SJCRH30 (cell line): ENCODE data around the genes TIPARP and RSRC1.

DNA sequence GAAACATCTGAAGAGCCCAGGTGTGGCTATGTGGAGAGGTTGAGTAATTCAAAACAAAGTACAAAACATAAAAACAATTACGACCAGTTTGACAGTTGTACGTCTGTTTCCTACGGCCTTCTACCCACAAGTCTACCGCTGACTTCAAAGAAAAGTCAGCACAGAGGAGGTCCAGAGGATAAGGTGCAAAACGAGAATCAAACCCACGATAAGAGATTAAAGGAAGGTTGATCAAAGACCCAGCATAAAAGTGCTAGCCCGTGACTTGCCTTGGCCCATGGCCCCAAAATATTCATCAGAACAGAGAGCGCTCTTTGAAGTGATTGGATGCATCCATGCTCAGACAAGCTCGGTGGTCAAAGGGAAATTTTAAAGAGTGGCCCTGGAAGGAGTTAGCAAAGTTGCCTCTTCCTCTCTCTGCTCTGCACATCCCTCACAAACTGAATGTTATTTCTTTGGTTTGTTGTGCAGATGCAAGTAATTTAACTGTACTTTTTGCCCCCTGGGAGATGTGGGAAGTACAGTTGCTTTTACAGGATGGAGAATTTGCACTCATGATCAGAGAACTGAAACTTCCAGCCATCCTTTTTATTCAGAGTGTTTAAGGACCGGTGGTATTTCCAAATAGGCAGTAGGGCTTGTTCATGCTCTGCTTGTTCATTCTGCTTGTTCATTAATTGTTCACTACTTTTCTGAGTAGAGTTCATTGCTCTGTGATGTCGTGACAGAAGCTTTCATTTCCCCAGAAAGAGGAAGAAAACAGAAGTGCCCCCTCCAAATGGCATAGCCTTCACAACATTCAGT is 31.1 kb downstream of the MME start:
- RAMPAGE, long total RNA, result no peak

DNA sequence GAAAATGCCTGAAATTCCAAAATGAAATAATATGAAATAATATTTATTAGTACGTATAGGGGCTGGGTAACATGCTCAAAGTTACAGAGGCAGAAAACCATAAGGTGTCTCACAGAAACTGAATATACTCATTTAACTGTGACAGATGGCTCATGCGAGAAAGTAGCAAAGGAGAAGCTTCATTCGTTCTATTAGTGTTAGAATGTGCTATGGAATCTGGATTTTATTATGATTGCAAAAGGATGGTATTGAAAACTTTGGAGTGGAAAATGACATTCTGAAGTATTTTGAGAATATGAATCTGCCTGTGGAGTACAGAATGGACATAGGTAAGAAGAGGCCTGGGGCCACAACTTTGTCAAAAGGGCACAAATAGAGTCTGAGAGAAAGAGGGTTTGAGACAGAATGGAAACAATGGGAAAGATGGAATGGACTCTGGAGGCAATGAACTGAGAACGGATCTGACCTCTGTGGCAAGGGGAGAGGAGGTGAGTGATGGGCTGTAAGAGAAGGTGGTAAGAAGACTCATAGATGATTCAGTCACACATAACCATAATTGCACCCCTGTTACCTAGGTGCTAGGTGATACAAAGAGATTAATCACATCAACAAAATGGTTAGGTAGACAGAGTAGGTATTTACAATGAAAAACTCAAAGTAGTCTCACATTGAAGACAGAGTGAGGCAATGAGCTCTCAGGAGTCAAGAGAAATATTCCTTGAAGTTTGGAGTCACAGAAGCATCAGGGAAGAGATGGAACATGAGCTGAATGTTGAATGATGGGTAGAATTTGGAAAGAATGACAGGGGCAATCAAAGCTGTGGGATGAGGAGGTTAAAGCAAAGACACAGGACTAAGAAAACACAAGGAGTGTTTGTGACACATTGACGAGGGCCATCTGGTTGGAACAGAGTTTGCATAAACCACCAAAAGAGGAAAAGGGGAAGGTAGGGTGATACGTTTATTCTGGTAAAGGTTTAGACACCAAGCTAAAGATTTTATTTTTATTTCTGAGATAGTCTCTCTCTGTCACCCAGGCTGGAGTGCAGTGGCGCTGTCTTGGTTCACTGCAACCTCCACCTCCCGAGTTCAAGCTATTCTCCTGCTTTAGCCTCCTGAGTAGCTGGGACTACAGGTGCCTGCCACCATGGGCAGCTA is 32.5 kb downstream of the MME start:
- RAMPAGE, long total RNA, result no peak

GRCh38 chr3:155232397-155232936 is 61.0 kb downstream of the STRIT1 start:
- RAMPAGE, long total RNA, result no peak

GRCh38 chr3:155282489-155283263 is 10.8 kb downstream of the STRIT1 start:
- RAMPAGE, long total RNA, result no peak

DNA sequence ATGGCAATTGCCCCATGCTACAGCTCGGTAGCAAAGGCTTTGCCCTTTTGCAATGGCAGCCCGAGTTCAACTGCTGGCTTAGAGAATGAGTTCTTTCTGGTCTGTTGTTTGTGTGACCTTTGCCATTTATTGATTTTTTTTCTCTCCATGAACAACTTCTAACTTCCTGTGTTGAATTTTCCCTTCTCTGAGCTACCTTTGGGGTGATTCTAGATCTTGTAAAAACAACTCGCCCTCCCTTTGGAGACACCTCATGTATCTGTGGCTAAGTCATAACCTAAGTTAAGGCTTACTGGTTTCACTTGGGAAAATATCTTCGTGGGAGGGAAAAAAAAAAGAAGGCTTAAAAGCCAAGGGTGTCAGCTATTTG is 139.2 kb downstream of the PLCH1 start:
- RAMPAGE, long total RNA, result no peak

- RAMPAGE, long total RNA, result no peak
Measured at GRCh38 chr3:155745562-155746711, 1.1 kb upstream of the PLCH1 start.

- RAMPAGE, long total RNA, result no peak
Measured at GRCh38 chr3:155886869-155887593, 16.6 kb downstream of the GMPS start.

DNA sequence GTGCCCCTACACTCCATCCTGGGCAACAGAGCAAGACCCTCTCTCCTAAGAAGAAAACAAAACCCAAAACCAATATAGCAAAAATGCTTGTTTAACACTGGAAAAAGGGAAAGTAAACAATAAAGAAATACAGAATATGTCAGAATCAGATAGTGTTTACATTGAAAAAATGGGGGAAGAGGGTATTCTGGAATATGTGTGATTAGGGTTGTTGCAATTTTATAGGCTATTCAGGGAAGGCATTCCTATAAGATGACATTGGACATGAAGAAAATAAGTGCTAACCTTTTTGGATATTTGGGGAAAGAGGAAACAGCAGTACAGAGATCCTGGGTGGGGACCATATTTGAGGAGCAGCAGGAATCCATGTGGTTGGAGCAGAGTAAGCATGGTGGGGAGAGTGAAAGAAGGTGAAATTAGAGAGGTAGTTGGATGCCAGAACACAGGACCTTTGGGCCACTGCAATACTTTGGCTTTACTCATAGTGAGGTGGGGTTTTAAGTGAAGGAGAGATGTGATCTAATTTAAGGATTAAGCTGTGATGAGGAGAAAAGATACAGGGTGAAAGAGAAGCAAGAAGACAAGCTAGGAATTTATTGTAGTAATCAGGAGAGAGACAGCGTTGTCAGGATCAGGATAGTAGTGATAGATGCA is 37.2 kb downstream of the GMPS start:
- RAMPAGE, long total RNA, result no peak

DNA sequence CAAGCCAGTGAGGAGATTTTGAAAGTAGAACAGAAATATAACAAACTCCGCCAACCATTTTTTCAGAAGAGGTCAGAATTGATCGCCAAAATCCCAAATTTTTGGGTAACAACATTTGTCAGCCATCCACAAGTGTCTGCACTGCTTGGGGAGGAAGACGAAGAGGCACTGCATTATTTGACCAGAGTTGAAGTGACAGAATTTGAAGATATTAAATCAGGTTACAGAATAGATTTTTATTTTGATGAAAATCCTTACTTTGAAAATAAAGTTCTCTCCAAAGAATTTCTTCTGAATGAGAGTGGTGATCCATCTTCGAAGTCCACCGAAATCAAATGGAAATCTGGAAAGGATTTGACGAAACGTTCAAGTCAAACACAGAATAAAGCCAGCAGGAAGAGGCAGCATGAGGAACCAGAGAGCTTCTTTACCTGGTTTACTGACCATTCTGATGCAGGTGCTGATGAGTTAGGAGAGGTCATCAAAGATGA is 117.1 kb downstream of the GMPS start:
- RAMPAGE, long total RNA, result no peak

DNA sequence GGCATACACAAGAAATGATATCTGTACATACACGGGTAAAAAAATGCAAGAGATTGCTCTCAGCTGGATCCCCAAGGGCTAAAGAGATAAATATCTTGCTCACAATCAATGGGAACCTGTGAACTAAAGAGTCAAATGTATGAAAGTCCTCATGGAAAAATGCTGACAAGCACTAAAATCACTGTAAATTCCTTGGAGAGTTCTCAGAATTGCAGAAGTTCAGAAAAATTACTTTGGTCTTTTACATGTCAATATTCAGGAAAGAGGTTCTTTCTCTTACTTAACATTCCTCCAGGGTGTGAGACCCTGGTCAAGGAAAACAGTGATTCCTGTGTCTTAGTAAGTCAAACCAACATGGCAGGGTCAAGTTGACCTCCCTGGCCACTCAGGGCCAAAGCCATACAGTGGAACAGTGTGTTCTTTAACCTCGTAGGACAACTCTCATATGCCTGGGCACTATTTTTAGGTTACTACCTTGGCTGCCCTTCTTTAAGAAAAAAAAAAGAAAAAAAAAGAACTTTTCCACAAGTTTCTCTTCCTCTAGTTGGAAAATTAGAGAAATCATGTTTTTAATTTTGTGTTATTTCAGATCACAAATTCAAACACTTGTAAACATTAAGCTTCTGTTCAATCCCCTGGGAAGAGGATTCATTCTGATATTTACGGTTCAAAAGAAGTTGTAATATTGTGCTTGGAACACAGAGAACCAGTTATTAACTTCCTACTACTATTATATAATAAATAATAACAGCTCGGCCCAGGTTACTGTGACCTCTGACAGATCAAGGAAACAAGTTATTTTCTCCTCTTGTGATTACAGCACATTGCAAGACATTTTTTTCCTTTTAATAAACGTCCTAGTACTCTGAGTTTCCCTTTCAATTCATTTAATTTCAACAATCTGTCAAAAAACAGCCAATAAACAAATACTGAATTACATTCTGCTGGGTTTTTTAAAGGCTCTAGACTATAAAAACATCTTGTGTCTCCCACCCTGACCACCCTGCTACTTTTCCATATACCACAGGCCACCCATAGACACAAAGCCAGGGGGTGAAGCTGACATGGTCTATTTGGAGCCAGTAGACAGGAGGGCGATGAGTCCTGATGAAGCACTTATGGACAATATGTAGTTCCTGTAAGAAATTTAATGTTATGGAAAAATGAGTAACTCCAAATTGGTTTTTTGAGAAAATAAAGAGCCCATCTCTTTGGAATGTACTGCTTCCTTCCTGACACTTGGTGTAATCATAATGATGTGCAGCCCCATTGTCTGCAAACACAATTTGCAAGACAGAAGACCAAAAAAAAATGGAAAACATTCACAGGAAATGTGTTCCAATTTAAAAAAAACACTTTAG is 12.3 kb downstream of the SSR3 start:
- RAMPAGE, long total RNA, result no peak

DNA sequence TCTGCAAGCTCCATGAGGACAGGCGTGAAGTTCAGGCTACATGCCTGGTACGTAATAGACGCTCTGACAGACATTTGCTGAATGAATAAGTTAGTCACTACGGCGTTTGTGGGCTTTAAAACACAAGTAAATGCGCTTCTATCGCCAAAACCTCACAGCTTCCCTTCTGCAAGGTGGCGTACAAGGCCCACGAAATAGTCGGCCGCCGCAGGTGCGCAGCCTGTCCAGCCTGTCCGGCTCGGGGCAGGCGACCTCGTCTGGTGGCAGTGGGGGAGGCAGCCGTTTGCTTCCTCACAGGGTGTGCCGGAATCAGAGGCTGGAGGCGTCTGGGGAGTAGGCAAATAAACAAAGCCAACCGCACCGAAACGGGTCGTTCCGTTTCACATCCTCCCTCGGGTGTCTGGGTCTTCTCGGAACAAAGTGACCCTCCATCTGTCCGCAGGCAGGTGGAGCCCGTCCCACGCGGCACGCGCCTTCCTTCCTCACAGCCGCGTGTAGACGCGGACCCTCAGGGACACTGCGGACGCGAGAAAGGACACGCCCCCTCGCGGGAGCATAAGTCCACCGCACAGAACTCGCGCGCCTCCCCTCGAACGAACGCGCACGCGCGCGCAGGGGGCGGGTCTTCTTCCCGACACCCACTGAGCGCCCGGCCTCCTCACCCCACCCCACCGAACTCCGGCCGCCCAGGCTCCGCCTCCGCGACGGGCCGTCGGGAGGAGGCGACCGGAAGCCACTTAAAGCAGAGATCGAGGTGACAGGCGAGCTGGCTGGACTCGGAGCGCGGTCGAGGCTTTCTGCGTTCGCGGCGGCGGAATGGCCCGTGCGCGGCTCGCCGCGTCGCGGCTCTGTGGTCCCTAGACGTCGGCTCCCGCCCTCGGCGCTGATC is at the start of gene TIPARP:
Gene TIPARP, plus strand, starts transcription at position 745 of the 889 bp plus-strand sequence.
- RAMPAGE, long total RNA, result start-site peak on the plus strand centred at position 757 of the sequence, 34 bp wide, 234 and 84 reads in 2 replicates

GRCh38 chr3:156680992-156681632 is 6.7 kb downstream of the TIPARP start:
- RAMPAGE, long total RNA, result no peak

GRCh38 chr3:157089035-157089458 is 70.9 kb downstream of the CCNL1 start:
- RAMPAGE, long total RNA, result no peak

- RAMPAGE, long total RNA, result no peak
Measured at GRCh38 chr3:157091091-157091800, 68.7 kb downstream of the CCNL1 start.

GRCh38 chr3:157109544-157110207 is 50.3 kb downstream of the CCNL1 start:
- RAMPAGE, long total RNA, result no peak

DNA sequence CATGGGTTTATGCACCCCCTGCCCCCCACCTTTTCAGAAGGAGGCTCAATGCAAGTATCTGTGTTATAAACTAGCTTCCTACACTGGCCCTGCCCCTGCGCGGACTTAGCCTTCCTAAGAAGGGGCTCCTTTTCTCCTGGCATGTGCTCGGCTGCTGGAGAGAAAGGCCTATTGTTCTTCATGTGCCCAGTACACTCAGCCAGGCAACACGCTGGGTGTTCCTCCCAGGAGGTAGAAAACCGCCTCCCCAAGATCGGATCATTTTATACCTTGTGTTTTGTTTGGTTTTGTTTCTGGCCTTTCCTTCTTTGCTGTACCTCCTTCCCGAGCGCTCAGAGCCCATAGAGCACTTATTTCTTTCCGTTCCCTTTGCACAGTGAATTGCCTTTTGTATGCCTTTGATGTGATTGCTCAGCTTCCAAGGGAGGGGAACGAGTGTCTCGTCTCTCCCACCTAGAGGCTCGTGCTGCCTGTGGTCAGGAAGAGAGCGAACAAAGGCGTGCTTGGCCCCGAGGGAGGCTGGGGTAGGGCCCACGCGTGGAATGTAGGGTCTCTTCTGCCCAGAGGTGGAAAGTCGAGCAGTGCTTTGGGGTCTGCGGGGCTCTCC is 30.1 kb downstream of the CCNL1 start:
- RAMPAGE, long total RNA, result no peak

DNA sequence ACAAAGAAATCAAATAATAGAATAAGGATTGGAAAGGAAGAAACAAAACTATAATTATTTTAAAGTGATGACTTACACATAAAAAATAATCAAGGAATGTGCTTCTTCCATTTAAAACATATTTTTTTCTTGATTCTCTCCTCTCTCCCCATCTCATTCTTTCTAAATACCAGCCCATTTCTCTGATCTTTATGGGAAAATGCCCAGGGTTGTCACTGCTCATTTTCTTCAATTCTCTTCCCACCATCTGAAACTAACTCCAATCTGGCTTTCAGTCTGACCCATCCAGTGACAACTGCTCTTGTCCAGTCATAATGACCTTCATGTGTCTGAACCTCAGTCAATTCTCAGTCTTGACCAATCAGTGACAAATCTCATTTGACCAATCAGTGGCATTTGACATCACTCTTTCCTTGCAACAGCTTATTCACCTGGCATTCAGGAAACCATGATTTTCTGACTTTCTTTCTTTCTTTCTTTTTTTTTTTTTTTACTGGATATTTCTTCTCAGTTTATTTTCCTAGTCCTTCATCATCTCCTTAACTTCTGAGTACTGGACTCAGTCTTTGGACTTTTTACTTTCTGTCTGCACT is 15.1 kb downstream of the VEPH1 start:
- RAMPAGE, long total RNA, result no peak

DNA sequence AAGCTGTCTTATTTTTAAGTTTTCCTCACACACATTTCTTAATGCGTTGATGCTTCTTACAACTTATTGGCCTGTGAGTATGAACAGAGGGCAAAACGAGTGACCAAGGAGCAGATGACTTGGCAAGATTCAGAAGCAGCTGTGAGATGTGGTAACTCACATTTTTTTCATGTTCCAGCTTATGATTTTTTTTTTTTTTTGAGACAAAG is 41.5 kb upstream of the VEPH1 start:
- RAMPAGE, long total RNA, result no peak

DNA sequence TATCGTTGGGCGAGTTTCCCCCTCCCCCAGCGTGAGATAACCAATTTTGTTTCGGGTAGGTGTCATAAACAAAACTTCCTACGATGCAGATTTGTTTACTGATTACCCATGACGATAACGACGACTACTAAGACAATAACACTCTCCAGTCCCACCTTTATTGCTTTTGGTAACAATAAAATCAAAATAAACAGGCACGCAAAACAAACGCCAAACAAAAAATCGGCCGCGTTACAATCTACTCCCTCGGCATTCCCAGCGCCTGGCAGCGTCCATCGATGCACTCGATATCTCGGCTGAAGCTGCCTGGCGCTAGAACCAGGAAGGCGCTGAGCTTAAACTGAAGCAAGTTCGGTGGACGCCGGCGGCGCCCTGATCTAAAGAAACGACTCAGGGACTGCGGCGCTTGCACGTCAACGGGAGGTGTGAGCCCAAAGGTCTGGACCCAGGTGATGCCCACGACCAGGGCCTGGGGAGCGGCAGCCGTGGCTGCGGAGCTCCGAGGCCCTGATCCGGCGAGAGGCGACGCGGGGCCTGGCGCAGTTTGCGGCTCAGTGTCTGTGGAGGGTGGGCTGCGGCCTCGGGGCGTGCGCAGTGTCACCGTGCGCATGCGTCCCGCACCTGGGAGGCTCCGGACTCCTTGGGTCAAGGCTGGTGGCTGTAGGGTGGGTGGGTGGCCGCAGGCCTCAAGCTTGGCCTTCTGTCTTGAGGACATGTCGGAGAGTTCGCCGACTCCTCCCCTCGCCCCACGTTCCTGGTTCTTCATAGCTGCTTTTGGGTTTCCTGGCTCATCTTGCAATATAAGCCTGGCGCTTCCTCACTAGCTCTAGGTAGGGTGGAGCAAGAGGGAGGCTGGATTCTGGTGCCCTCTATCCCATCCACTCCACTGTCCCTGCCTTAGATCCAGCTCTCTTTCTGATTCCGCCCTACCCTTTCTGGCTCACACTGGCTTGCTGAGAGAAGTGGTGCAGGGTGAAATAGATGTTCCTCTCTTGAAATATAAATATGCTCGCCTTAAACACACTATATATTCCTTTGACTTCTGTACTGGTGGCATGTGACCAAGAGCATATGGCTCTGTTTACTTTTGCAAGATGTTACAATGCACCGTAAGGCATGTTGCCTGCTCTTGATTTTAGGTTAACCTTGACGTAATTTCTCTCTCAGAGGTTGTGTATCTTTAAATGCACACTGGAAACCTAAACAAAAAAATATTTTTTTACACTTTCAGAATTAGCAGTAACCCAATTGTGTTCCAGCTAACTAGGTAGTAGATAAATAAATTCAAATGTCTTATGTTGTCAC is at the start of gene RSRC1:
Gene RSRC1, plus strand, starts transcription at position 315 of the 1,305 bp plus-strand sequence.
- RAMPAGE, long total RNA, result start-site peak on the plus strand centred at position 344 of the sequence, 64 bp wide, 302 and 138 reads in 2 replicates

DNA sequence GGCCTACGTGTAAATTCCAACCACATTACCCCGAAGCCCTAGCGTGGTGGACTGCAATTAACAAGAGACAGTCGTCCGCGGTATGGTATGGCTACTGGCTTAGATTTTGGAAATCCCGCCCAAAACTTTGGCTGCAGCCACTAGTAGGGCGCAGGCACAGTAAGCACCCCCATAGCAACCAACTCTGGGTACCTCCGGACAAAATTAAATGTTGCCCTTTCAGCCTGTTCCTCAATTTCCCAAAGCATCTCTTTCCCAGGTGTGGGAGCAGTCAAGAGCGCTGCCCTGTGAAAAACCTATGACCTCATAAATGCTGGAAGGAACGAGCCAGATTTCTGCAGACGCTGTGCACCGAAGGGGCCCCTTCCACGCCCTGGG is 675 bp downstream of the RARRES1 start:
- RAMPAGE, long total RNA, result no peak